ENCODE results near the genes GRXCR2, GPR151 and SCGB3A2.

- PRO-cap, 2 experiments: no peak in any of the 2 experiments
These were observed 260.2 kb downstream of the NR3C1 start for GRCh38 chr5:143143177-143143730.

DNA sequence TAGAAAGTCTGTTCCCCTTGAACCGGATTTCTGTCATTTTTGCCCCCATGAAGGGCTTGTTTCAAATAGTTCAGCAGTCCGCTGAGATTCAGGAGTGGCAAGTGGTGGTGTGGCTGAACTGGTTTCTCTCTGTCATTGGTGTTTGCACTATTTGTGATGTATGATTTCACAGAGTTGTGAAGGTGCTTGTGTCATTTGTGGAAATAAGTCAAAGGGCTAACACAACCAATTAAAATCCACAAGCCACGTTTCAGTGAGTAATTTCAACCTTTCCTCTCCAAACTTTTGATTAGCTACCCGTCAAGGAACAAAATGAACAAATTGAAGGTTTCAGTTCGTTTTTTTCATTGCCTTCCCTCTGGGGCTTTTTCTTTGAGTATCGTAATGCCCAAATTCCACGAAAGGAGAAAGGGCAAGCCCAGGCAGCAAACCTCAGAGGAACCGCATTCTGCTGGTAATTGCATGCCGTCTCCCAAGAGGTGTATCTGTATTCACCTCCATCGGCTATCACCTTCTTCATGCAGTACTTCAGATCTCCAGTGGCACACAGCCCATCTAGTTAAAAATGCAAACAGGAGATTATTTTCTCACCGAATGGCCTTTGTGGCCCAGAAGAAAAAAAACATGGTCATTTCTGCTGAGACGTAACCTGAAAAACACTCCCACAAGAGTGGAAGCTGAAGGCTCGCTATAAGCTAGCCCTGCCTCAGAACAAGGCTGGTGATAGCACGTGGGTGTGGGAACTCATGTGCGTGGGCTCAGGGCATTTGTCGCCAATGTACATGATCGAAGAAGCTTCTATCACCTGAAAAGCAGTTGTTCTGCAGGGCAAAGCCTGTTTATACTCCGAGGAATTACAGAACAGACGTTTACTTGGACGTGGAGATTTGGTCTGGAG lies 197.1 kb downstream of the NR3C1 start:
- PRO-cap, 2 experiments: no peak in any of the 2 experiments

DNA sequence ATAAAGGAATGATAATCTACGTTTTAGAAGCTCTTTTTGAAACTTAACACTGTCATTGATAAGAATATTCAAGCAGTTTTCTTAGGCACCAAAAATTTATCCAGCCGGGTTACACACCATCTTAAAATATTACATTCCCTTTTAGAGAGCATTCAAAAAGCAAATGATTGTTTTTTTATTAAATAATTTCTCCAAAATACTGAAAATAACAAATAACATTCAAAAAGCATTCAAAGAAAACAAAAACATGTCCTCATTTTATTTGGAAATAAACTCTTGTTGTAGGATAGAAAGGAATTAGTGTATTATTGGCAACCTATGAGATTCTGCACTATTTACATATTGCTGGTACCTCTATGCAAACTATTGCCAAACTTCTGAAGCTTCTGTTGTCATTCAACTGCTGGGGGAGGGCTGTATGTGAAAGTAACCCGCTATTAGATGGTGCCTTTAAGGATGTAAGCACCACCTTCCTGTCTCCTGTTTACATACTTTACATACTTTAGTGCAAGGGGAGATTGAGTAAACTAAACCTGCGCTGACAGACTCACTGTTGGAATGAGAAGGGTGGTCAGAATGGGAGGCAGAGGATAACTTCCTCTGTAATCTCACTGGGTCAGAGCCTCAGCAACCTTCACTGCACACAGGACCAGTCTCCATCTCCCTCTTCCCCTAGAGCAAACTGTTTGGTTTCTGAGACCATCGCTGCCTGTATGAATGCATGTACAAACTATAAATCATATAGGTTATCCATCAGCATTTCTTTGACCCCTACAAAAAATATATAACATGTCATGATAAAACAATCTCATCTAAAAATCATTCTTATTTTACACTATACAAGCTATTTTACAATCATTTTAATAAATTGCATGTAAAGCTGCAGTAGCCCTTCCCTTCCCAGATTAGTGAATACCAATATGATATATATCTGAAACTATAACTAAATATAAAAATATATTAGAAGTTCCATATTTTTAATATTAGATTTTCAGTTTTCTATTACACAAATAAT lies 123.8 kb downstream of the NR3C1 start:
- PRO-cap, 2 experiments: no peak in any of the 2 experiments

GRCh38 chr5:143432648-143433558 lies 29.4 kb upstream of the NR3C1 start:
- PRO-cap, 2 experiments: no peak in any of the 2 experiments

DNA sequence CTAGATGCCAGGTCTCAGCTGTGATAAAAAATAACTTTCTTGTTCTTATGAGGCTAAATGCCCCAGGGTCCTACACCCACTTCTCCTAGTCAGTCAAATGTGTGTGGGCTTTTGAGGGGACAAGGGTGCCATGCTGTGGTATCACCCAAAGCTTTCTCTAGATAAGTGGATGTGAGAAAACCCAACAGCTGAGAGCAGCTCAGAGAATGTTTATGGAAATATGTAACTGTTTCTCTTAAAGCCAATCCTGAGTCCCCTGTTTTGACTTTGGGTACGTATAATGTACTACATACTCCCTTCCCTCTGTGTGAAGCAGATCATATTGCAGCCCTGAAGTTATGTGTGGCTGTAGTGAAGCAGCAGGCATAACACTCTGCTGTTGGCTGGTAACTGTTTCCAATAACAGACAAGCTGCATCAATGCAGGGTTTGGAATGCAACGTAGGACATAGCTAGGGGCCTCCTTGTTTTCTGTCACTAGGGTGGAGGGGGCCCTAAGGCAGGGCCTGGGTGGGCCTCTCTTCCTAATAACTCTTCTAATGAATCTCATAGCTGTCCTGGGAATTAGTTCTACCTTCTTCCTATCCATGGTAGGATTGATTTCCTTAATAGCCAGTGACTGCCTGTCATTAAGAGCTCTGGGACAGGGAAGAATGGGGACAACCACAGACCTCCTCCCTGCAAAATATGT lies 129.8 kb upstream of the HMHB1 start:
- PRO-cap, 2 experiments: peak in 1 of 2 experiments; most common plus-strand start position 476 of the sequence (in 1)

- PRO-cap, 2 experiments: no peak in any of the 2 experiments
These were observed 107.0 kb downstream of the PRELID2 start for GRCh38 chr5:145728014-145728756.

GRCh38 chr5:145854506-145855291 lies 18.1 kb downstream of the GRXCR2 start:
- PRO-cap, 2 experiments: no peak in any of the 2 experiments

DNA sequence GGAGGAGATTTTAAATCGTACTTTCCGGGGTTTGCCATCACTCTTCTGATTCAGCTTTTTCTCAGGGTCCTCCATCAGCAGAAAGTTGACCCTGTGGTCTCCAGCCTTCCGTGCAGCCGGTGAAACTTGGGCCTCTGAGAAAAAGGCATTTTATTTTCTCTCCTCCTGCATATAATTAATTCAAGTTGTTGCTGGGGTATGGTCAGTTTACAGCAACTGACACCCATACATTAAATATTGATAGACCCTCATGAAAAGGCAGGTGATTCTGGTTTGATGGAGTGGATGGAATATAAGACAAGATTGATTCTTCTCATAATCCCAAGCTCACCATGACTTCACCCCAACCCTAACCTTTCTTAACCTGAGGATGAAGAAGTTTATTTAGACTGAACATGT lies at the start of gene GRXCR2:
Gene GRXCR2 (minus strand): TSS at position 121 of the 399 bp plus-strand sequence.
- PRO-cap, 2 experiments: no peak in any of the 2 experiments

GRCh38 chr5:146059171-146060370 lies 45.8 kb downstream of the PLAC8L1 start:
- PRO-cap, 2 experiments: peak in 2 of 2 experiments; most common plus-strand start chr5:146059856 (in 2); most common minus-strand start chr5:146059434 (in 1)

DNA sequence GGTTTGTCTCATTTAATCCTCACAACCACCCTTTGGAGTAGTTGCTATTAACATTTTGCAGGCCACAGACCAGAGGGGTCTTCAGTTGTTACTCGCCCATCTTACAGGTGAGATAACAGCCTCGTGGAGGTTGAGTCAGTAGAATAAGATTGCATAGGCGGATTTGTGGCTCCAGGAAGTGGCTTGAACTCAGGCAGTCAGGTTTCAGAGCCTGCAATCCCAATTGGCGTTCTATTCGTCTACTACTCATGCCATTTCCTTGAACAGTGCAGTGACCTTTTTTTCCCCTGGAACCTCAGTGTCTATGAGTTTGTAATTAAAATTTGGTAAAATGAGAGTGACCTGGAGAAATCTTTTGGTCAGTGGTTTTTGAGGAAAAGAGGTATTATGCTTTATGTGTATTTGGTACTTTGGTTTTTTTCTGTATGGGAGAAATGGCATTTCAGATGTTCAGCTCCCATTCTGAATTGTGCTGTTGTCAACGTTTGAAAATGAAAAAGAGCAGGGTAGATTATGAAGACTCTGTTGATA lies 984 bp downstream of the TCERG1 start:
- PRO-cap, 2 experiments: no peak in any of the 2 experiments

DNA sequence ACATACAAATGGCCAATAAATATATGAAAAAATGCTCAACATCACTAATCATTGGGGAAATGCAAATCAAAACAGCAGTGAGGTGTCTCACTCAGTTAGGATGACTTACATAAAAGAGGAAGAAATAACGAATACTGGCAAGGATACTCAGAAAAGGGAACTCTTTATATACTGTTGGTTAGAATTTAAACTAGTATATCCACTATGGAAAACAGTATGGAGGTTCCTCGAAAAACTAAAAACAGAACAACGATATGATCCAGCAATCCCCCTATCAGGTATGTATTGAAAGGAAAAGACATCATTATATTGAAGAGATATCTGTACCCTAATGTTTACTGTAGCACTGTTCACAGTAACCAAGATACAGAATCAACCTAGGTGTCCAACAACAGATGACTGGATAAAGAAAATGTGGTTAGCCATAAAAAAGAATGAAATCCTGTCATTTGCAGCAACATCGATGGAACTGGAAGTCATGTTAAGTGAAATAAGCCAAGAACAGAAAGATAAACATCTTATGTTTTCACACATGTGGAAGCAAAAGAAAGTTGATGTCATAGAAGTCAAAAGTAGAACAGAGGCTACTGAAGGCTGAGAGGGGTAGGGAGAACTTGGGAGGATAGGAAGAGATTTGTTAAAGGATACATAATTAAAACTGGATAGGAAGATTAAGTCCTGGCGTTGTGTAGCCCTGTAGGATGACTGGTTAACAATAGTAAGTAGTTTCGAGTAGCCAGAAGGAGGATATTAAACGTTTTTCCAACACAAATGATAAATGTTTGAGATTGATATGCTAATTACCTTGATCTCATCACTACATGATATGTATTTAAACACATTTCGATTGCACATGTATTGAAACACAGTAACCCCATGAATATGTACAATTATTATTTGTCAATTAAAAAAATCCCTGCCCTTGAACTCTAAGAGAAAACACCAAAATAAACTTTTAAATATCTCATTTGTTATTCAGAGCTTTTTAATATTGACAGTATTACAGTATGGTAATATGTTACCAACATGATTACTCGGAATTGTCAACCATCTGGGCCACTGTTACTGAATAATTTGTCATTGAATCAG lies 27.2 kb downstream of the GPR151 start:
- PRO-cap, 2 experiments: no peak in any of the 2 experiments

GRCh38 chr5:146515912-146516449 lies at the start of gene GPR151:
Gene GPR151 (minus strand): TSS chr5:146516190.
- PRO-cap, 2 experiments: no peak in any of the 2 experiments

DNA sequence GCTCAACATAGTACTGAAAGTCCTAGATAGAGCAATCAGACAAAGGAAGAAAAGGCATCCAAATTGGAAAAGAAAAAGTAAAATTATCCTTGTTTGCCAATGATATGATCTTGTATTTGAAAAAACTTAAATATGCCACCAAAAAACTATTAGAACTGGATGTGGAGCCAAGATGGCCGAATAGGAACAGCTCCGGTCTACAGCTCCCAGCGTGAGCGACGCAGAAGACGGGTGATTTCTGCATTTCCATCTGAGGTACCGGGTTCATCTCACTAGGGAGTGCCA lies 93.3 kb upstream of the GPR151 start:
- PRO-cap, 2 experiments: no peak in any of the 2 experiments

- PRO-cap, 2 experiments: no peak in any of the 2 experiments
These were observed 126.8 kb downstream of the PPP2R2B start for GRCh38 chr5:146751640-146752307.

- PRO-cap, 2 experiments: no peak in any of the 2 experiments
These were observed 177.3 kb upstream of the PPP2R2B start for GRCh38 chr5:147055789-147056338.

- PRO-cap, 2 experiments: no peak in any of the 2 experiments
These were observed 59.3 kb upstream of the STK32A start for GRCh38 chr5:147175454-147175999.

- PRO-cap, 2 experiments: peak in 1 of 2 experiments; most common plus-strand start chr5:147382884 (in 1); most common minus-strand start chr5:147382792 (in 1)
These were observed 127.2 kb downstream of the DPYSL3 start for GRCh38 chr5:147382507-147383153.

- PRO-cap, 2 experiments: no peak in any of the 2 experiments
These were observed 44.5 kb upstream of the DPYSL3 start for GRCh38 chr5:147554089-147555048.

GRCh38 chr5:147721640-147722041 lies 60.9 kb downstream of the JAKMIP2 start:
- PRO-cap, 2 experiments: no peak in any of the 2 experiments

DNA sequence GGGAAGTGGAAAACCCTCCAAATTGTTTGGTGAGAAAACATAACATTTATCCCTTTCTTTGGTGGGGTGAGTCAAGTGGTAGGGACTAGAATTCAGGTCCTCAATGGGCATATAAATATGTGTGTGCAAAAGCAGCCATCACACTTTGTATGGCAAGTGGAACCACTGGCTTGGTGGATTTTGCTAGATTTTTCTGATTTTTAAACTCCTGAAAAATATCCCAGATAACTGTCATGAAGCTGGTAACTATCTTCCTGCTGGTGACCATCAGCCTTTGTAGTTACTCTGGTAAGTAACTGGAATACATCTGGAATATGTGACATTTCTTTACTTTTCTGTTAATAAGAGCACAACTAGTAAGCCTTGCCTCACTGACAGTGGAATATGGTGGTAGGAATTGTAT lies at the start of gene SCGB3A2:
Gene SCGB3A2 (plus strand): TSS at position 141 of the 403 bp plus-strand sequence.
- PRO-cap, 2 experiments: no peak in any of the 2 experiments